Kidney epithelial cell (primary cell): ENCODE results near the gene ZWILCH.

DNA sequence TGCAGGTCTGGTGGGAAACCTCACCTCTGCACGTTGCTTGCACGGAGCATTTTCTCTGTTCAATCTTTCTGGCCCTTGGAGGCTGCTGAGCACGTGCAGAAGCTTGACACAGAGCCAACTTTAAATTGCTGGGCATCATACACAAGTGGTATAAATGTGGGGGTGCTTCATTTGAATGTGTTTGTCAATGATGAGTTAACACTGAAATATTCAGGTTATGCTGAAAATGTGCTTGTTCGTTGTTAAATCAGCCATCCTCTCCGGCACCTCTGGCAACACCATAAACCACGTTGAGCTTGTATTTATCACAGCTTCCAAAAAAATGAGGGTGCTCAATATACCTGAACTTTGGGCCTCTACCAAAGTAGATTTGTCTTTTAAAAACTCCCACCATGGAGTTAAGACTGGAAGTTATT, 1.1 kb downstream of the DIS3L start:
- RAMPAGE, long total RNA, result no peak
- RRBS, result no CpG with 5 or more reads among the region's 6 CpGs

GRCh38 chr15:66473344-66473697, 24.2 kb downstream of the SNAPC5 start:
- RAMPAGE, long total RNA, result no peak
- RRBS, result no CpG with 5 or more reads among the region's 3 CpGs

DNA sequence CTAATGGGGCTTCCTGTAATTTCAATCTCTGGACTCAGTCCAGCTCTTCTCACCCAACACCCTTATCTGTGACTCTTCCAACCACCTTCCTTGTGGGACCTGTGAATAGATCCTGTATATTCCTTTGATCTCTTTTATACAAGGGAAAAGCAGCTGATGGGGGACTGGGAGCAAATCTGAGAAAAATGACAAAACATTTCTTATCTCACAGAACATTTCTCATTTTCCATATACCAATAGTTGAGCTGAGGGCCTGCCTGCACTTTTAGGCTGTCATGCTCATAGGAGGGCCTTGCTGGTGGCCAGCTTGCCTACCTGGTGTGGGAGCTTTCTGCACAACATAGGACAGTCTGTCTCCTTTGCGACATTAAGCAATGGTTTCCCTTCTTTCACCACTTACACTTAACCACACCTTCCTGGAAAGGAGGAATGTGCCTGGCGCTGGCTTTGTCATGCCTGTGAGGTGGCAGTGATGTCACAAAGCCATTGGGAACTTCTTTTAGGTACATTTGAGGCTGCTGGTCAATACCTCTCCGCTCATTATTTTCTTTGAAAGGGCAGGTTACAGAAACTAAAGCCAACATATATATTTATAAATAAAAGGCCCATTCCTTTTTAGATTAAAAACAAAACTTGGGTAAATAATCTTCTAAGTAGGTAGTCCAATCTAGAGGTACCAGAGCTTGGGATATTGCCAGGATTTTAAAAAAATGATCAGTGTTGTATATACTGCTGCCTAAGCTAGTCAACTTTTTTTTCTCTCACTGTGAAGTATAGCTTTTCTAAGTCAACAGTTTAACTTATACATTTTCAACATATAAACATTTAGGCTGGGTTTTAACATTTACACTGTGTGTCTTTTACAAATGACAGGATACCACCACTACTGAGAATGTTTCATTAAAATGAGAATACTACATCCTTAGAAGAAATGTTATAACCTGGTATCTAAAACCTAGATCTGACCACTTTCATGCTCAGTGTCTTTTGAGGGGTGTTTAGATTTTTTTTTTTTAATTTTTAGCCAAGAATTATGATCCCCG, 5.6 kb downstream of the SNAPC5 start:
- RAMPAGE, long total RNA, result no peak
- RRBS, result no CpG with 5 or more reads among the region's 4 CpGs

DNA sequence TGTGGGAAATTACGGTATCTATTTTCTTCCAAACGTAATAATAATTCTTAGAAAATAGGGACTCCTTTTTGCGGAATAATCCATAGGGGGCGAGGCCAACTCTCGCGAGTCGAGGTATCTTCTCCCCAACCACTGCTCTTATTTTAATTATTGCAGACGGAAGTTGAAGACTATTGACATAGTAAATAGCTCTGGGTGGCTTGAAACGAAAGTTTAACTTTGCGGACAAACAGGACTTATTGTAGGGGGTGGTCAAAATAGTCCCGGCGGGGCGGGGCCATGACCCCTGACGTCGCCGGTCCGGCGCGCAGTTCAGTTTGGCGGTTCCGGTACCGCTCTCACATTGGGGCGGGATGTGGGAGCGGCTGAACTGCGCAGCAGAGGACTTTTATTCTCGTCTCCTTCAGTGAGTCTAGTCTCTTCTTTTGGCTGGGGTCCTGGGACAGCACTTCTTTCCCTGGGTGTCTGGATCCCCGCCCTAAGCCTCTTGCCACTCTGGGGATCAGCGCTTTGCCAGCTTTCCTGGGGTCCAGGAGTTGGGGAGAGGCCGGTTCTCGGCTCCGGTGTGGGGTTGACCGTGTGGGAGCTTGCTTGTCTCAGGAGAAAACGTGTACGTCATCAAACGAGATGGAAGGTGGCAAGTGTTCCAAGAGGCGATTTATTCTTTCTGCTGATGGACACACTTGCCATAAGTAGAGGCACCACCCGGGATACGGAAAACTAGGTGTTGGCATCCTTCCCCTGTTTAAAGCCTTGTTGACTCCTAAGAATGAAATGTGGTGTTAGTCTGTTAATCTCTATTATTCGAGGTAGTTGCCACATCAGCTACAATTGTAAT, at the start of gene ZWILCH:
Gene ZWILCH, plus strand, starts transcription at position 341 of the 838 bp plus-strand sequence.
- RAMPAGE, long total RNA, result start-site peak on the plus strand centred at position 309 of the sequence, 86 bp wide, 145 and 50 reads in 2 replicates
- RRBS, result no CpG with 5 or more reads among the region's 39 CpGs

- RAMPAGE, long total RNA, result no peak
- RRBS, result no CpG with 5 or more reads among the region's 4 CpGs
Measured at GRCh38 chr15:66655895-66656437, 46.1 kb upstream of the SMAD6 start.

- RAMPAGE, long total RNA, result no peak
- RRBS, result 85% methylated on average over 7 of the region's 28 CpGs
Measured at GRCh38 chr15:66661064-66662278, 40.6 kb upstream of the SMAD6 start.

DNA sequence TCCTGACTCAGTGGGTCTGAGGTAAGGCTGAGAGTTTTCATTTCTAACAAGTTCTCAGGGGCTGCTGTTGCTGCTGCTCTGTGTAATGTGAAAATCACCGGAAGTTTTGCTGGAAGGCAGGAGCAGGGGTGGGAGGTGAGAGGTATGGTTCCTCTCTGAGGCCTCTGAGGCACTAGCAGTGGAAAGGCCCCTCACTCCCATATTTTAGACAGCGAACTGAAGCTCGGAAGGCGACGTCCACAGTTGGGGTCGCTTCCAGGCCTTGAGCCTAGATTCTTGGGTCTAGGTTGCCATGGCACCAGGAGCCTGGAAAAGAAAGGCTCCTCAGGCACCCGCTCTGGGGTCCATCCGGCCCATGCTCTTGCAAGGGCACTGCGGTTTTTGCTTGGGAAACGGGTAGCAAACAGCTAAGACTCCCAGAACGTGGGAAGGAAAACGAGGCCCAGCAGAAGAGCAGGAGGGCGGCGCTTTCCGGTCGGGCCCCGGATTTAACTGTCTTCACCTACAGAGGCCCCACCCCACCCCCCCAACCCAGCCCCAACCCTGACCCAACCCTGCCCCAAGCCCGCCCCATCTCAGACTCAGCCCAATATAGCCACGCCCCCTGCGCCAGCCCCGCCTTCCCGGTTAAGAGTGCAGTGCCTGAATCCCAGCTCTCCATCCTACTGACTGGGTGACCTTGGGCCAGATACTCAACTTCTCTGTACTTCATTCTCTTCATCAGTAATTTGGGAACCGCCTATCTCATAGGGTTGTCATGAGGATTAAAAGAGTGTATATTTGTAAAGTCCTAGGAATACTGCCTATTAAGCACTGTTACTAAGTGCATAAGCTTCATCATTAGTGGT, 28.6 kb upstream of the SMAD6 start:
- RAMPAGE, long total RNA, result no peak
- RRBS, result no CpG with 5 or more reads among the region's 23 CpGs

- RAMPAGE, long total RNA, result no peak
- RRBS, result no CpG with 5 or more reads among the region's 20 CpGs
Measured at GRCh38 chr15:66760975-66761843, 59.2 kb downstream of the SMAD6 start.

DNA sequence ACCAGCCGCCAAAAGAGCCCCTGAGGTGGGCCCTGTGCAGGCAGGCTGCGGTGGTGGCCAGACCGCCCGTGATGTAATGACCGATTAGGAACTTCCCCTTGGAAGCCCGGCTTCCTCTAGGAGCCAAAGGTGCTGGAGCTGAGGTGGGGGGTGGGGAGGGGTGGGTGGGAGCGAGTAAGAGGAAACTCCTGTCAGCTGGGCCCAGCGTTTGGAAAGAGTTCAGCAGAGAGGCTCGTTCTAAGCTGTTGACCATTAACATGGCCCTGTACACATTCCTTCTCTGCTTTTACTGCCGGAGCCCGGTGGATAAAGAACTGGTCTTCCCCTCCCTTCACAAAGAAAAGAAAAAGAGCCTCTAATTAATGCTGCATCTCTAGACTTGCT, 71.0 kb downstream of the SMAD6 start:
- RAMPAGE, long total RNA, result no peak
- RRBS, result no CpG with 5 or more reads among the region's 11 CpGs

- RAMPAGE, long total RNA, result no peak
- RRBS, result no CpG with 5 or more reads among the region's 13 CpGs
Measured at GRCh38 chr15:66803013-66803540, 101.0 kb downstream of the SMAD6 start.

DNA sequence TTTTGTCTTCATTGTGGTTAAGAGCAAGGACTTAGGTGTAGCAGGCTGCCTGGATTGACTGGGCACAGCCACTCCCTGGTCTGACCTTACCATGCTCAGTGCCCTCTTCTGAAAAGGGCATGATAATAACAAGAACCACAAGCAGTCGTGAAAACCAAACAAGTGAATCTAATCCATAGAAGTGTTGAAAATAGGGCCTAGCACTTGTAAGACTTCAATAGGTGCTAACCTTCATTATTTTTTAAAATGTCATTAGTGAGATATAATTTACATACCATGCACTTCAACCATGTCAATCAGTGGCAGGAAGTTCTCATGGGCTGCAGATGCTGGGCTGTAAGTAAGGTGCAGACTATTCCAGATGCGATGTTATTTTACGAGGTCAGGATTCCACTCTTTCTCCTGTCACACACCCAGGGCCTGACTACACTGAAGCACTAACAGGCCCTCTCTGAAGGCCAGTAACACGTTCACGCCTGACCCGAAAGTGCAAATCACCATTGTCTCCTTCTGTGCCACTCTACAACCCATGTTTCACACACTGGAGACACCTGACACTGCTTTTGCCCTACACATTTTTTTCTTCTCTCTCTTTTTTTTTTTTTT, 9.2 kb upstream of the SMAD3 start:
- RAMPAGE, long total RNA, result no peak
- RRBS, result no CpG with 5 or more reads among the region's 6 CpGs

GRCh38 chr15:67092411-67093319, 27.3 kb downstream of the SMAD3 start:
- RAMPAGE, long total RNA, result no peak
- RRBS, result no CpG with 5 or more reads among the region's 12 CpGs

GRCh38 chr15:67197263-67197909, 57.1 kb downstream of the AAGAB start:
- RAMPAGE, long total RNA, result no peak
- RRBS, result no CpG with 5 or more reads among the region's 3 CpGs

DNA sequence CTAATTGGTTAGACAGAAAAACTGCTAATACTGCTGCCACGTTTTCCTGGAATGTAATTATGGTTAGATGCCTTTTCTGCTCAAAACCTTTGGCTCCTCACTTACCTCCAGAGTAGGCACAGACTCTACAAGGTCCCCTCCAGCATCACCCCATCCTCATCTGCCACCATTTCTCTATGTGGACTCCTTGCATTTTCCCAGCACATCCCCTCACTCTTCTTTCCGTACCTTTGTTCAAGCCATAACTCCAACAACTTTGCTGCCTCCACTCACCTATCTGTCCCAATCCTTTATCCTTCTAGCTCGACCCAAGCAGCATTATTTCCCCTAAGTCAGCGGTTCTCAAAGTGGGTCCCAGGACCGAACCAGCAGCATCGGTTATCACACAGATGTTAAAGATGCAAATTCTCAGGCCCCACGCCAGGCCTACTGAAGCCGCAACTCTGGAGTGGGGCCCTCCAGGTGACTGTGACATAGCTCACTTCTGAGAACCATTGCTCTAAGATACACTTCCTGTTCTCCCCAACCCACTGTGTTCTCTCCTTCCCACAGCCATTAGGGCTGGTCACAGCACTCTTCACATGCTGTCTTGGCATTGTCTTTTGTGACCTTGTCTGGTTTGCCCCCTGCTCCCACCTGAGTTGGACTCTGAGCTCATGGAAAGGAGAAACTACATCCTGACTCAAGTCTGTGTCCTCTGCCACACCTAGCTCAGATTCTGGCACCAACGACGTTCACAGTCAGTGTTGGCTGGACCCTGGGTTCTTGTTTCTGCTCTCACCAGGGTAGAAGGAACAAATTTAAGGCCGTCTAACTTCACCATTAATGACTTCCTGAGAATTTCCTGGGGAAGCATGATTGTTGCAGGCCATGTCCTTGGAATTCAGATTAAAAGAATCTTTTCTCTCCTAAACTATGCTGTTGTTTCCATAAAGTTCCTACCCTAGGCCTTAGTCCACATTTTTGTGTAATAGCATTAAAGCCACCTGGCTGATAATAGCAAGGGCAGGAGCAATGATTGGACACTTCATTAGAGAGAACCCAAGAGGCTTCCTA, 56.1 kb downstream of the AAGAB start:
- RAMPAGE, long total RNA, result no peak
- RRBS, result no CpG with 5 or more reads among the region's 11 CpGs

GRCh38 chr15:67413685-67414428, 107.1 kb upstream of the C15orf61 start:
- RAMPAGE, long total RNA, result no peak
- RRBS, result no CpG with 5 or more reads among the region's 13 CpGs

- RAMPAGE, long total RNA, result no peak
- RRBS, result no CpG with 5 or more reads among the region's 8 CpGs
Measured at GRCh38 chr15:67586755-67587268, 44.3 kb downstream of the MAP2K5 start.

DNA sequence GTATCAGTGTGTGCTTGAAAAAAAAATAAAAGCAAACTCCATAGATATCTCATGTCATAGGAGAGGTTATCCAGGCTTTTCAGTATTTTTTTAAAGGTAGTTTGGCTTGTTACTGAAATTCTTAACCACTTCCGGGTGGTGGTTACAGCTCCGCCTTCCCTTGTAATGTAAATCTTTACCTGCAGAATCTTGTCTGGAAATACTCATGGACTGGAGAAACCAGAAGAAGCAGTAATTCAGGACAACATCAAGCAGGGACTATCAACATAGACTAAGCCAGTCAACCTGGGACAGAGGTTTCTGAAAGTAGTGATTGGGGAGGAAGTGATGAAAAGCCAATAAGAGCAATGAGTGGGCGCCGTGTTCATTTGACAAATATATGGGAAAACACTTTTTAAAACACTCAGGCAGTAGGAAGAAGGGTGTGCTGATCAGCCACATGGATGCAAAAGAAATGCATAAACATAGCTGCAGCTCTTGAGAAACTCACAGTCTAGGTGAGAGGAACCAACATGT, 78.8 kb upstream of the SKOR1 start:
- RAMPAGE, long total RNA, result no peak
- RRBS, result no CpG with 5 or more reads among the region's 4 CpGs

GRCh38 chr15:68193453-68194308, 11.5 kb downstream of the CALML4 start:
- RAMPAGE, long total RNA, result no peak
- RRBS, result no CpG with 5 or more reads among the region's 6 CpGs

- RAMPAGE, long total RNA, result no peak
- RRBS, result no CpG with 5 or more reads among the region's 1 CpG
Measured at GRCh38 chr15:68257466-68257621, 20.2 kb upstream of the FEM1B start.

- RAMPAGE, long total RNA, result no peak
- RRBS, result no CpG with 5 or more reads among the region's 14 CpGs
Measured at GRCh38 chr15:68334386-68335259, 57.1 kb downstream of the FEM1B start.